ENCODE results near the genes PER3 and UTS2.

DNA sequence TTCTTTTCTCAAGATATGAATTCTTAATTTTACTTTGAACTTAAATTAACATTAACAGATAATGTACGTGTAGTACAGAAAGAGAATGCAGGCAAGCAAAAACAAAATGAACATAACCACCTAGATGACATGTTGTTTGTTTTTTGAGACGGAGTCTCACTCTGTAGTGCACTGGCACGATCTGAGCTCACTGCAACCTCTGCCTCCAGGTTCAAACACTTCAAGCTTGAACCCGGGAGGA is 2.6 kb upstream of the KLHL21 start:
- RRBS = no CpG with 5 or more reads among the region's 4 CpGs

DNA sequence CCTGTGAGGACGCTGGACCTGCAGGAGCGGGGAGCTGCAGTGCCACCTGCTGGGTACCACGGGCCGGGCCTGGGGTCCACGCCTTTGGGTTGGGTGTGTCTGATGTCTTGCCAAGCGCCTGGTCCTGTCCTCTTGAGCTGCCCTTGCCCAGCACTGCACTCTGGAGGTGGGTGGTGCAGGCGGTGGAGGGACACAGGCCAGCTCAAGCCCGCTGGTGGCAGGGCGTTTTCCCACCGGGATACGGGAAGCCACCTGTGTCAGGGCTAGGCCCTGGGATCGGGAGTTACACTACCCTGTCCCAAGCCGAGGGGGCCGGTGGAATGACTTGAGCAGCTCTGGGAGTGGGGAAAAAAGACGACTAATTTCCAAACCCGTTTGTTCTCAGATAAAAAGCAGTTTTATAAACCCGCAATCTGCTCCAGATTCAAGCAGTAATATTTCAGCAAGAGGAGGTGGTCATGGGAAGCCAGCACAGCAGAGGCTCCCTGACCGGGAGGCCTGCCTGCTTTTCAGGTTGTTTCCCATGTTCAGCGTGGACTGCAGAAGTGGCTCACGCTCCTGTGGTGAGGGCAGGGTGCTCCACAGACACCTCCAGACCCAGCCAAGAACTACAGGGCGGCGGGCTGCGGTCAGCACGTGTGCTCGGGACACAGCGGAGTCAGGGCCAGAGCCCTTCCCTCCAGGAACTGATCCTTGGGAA is 10.2 kb downstream of the THAP3 start:
- RRBS = 65% methylated on average over 7 of the region's 26 CpGs

DNA sequence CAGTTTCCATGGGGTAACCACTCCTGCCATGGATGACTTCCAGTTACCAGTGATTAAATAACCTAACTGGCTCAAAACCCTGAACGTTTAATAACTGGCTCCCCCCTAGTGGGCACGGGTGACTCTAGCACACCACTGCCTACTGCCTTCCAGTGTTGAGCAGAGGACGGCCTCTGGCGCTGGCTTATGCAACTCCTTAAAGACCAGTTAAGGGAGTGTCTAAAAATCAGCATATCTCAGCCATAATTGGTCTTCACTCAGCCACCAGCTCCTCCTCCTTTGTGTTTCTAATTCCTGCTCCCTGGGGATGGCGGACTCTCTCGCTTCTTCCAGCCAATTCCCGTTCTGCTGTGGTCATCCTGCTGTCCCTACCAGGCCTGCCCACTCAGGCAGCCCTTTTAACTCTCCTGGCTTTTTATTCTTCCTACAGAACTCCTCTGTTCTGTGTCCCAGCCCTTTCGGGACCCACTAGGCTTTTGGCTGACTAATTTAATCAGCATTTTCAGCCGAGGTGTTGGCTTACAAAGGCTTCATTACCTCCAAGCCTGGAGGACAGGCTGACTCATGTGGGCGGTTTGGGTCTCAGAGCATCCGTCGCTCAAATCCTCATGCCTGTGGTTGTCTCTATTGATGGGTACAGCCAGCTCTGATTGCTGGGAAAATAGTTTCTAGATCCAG is 332.4 kb downstream of the CAMTA1 start:
- RRBS = no CpG with 5 or more reads among the region's 12 CpGs

- RRBS = no CpG with 5 or more reads among the region's 9 CpGs
Observed at GRCh38 chr1:7509845-7510199, 261.3 kb upstream of the VAMP3 start.

GRCh38 chr1:7517895-7518375 is 253.2 kb upstream of the VAMP3 start:
- RRBS = no CpG with 5 or more reads among the region's 6 CpGs

- RRBS = no CpG with 5 or more reads among the region's 5 CpGs
Observed at GRCh38 chr1:7702393-7702752, 68.7 kb upstream of the VAMP3 start.

- RRBS = no CpG with 5 or more reads among the region's 8 CpGs
Observed at GRCh38 chr1:7769317-7769753, 1.8 kb upstream of the VAMP3 start.

GRCh38 chr1:7783911-7784993 is at the start of gene PER3:
PER3 (plus strand) TSS chr1:7784291.
- RRBS = 39% methylated on average over 82 of the region's 129 CpGs

- RRBS = no CpG with 5 or more reads among the region's 9 CpGs
Observed at GRCh38 chr1:7819852-7820861, 32.7 kb downstream of the UTS2 start.

DNA sequence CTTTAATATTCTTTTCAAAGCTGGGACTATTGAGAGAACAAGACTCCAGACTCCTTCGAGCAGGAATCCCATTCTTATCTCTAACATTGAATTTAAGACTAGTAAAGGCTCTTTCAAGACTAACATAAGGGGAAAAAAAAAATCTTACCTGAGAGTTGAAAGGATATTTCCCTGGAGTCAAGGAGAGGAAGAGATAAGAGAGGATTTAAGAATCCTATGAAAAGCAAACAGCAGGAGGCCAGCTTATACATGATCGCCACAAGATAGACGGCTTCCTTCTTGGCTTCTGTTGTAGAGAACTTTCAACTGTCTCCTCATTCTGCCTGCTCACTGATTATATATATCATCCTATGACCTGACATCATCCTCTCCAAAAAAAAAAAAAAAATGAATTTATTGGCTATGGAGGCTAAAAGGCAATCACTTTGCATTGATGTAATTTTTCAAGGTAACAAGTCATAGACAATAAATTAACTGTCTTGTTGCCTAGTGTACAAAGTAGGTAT is at the start of gene UTS2:
Gene UTS2 (minus strand): TSS at position 313 of the 506 bp plus-strand sequence.
- RRBS = no CpG with 5 or more reads among the region's 3 CpGs

DNA sequence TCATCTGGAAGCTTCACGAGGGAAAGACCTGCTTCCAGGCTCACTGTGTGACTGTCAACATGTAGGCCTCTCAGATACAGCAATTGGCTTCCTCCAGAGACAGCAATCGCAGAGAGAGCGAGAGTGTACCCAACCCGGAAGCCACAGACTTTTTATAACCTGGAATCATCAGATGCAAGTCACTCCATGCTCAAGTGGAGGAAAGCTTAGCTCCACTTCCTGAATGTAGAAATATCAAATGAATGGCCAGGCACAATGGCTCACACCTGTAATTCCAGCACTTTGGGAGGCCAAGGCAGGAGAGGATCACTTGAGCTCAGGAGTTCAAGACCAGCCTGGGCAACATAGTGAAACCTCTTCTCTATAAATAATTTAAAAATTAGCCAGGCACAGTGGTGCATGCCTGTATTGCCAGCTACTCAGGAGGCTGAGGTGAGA is 40.7 kb downstream of the TNFRSF9 start:
- RRBS = no CpG with 5 or more reads among the region's 4 CpGs

GRCh38 chr1:7960065-7960652 is 1.4 kb upstream of the PARK7 start:
- RRBS = no CpG with 5 or more reads among the region's 6 CpGs

DNA sequence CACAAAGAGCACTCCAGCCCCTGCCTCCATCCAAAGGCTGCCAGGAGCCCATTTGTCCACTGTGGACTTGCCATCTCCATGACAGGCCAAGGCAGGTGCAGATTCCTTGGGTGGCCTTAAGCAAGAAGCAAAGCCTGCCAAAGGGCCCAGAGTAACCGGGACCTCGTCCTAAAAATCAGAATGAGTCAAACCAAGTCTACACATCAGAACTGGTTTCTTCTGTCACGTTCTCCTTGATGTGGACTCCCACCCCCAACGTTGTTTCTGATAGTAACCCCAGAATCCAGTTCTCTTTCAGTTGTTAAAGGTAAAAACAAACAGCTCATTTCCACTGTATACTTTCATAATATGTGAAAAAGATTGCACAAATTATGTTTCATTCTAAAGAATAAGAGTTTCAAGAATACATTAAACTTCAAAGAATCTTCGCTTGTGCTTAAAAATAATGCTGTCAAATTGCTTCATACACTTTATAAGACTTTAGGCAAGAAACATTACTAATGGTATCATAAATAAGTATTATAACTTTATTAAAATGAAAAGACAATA is 14.8 kb downstream of the ERRFI1 start:
- RRBS = no CpG with 5 or more reads among the region's 5 CpGs

- RRBS = no CpG with 5 or more reads among the region's 6 CpGs
Observed at GRCh38 chr1:8018000-8018481, 8.1 kb downstream of the ERRFI1 start.

- RRBS = no CpG with 5 or more reads among the region's 5 CpGs
Observed at GRCh38 chr1:8024768-8025395, 1.2 kb downstream of the ERRFI1 start.

- RRBS = no CpG with 5 or more reads among the region's 10 CpGs
Observed at GRCh38 chr1:8075492-8076040, 49.5 kb upstream of the ERRFI1 start.

DNA sequence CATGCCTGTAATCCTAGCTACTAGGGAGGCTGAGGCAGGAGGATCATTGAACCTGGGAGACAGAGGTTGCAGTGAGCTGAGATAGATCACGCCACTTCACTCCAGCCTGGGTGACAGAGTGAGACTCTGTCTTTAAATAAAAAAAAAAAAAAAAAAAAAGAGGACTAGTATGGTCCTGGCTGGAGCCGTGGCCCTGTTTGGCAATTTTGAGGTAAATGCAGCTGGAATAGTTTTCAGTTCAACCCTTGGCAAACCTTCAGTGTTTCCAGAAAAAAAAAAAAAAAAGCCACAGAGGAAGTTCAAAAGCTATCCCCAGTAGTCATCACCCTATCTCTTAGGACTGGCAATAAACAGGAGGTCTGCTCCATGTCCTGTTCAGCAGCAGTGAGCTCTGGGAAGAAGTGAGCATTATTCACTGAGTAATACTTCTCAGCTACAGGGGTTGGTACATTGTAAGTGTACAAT is 56.8 kb upstream of the ERRFI1 start:
- RRBS = no CpG with 5 or more reads among the region's 2 CpGs

DNA sequence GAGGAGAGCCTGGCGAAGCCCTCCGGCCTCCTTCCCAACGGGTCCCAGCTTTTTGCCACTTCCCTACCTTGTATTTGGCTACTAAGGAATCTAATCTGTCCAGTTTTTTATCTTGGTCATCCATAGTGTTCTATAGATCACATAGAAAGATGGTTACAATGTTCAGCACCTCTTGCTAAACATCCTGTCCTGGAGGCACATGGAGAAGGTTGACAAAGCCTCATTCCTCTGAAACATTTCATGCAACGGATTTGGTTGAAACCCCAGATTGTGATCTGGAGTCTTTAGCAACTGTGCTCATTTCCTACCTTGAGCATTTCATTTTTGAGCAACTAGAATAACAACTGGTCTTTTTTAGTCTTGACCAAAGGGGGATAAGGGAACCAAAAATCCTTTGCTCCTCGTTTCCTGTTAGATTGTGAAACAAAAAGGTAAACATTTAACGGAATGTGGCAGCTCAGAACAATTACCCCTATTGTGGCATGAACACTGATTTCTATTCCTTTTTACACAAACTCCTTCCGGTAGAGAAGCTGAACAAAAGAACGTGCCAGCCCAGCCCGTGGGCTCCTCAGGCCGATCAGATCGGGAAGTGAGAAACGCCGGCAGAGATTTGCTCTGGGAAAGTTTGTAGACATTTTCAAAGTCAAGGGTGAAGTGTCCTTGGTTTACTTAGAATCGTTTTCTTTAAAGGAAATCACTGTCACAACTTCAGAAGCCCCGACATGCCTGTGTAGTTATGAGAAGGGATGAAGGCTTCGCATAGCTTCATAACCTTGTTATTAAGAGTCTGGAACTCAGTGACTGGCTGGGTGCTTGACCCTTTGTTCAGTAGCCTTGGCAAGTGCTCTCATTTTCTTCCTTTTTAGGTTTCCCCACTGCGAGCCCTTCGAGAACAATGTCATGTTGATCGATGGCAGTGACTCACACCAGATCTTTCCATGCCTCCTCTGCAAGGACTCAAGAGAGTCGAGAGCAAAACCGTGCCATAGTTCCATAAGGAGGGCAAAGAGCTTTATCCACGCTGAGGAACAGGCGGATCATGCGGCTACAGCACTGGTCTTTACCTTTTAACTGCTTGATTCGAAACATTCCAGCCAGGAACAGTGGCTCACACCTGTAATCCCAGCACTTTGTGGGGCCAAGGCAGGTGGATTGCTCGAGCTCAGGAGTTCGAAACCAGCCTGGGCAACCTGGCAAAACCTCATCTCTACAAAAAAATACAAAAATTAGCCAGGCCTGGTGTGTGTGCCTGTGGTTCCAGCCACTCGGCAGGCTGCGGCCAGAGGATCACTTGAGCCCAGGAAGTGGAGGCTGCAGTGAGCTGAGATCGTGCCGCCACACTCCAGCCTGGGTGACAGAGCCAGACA is 95.0 kb upstream of the ERRFI1 start:
- RRBS = 3% methylated on average over 6 of the region's 31 CpGs

- RRBS = no CpG with 5 or more reads among the region's 1 CpG
Observed at GRCh38 chr1:8127601-8127813, 101.4 kb upstream of the ERRFI1 start.

DNA sequence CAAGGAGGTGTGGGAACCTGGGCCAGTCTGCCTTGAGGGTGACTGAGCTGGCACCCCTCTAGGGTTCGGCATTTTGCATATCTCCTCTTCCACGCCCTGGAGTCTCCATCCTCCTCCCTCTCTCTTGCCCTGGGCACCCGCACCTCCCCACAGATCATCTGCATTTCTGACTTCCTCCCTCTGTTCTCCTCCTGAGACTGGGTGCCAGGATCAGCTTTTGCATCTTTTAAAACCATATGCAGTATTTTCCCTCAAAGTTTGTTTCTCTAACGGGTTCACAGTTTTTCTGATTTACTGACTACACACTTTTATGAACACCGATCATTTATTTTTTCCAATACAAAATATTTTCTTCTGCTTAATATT is 107.2 kb upstream of the ERRFI1 start:
- RRBS = no CpG with 5 or more reads among the region's 5 CpGs